Bronchus (tissue), 1 donor: ENCODE data around the gene ANKHD1.

DNA sequence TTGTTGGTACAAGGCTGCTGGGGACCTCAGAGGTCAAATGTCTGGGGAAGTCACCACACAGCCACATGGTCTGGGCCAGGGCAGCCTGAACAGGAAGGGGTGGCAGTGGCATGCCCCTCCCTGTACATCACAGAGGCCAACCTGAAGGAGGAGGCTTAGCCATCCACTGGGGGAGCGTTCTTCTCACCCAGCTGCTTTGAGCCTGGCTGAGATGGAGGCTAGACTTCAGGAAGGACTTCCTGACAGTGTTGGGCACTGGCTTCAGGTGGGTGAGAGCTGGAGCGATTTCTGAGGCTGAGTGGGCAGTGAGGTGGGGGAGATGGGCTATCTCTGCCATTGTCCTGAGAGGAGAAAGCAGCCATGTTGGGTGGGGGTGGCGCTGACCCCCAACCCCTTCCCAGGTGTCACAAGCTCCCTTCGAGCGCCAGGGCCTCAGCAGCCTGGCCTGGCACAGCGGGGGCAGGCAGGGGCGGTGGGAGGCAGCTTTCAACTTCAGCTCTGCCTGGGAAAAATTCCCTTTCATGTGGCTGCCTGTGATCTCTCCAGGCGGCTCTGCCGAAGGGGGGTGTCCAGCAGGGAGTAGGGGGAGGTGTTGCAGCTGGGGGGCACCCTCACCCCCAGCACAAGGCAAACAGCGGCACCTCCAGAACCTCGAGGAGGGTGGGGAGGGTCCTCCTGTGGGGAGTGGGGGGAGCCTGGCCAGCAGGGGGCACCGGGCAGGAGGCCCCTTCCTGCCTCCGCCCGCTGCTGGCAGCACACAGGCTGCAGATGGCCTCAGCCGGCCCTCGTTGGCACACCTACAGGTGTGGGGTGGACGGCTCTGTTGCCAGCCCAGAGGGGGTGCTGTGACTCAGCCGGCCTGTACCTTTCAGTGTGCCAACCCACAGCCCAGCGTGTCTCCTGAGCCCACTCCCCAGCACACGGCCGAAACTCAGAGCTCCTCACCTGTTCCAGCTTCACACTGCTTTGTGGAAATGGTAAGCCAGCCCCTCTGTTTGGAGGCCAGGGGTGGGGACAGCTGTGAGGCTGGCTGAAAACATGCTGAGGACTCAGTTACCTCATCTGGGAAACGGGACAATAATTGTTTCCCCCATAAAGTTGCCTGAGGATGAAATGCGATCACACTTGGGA lies 36.7 kb downstream of the CXXC5 start:
- PRO-cap: no peak

- PRO-cap: no peak
Observed at GRCh38 chr5:139710369-139710668, 62.2 kb downstream of the CXXC5 start.

- PRO-cap: no peak
Observed at GRCh38 chr5:140107030-140107547, 6.8 kb upstream of the PURA start.

DNA sequence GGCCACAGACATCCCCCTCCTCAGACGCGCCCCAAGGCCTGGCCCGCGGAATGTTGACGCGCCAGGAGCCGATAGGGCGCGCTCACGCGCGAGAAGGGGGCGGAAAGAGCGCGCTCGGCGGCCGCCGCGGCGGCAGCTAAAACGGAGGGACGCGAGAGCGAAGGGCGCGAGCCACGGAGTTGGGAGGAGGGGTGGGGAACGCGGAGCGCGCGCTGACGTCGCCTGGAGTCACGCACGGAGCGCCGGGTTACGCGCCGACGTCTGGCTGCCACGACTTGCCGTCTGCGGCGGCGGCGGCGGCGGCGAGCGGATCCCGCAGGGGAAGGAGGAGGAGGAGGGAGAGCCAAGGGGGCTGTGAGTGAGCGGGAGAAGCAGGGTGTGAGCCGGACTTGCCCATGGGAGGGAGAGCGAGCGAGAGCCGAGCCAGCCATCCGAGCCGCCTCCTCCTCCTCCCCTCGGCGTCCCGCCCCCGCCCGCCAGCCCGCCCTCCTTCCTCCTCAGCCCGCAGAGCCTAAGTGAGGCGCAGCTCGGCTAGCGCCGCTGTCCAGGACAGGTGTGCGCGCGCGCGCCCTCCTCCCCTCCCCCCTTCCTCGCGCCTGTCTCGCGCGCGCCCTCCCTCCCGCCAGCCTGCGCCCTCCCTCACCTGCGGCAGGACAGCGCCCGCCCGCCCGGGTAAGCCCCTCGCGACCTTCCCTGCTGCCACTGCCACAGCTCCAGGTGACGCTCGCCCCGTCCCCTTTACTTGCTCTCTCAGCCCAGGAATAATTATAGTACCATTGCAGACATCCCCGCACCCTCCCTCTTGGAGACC lies 6.2 kb upstream of the PURA start:
- PRO-cap: bidirectional peak, plus-strand start at position 273 of the sequence, minus-strand start at position 181 of the sequence; bidirectional peak, plus-strand start at position 625 of the sequence, minus-strand start at position 501 of the sequence

- PRO-cap: no peak
Observed at GRCh38 chr5:140108900-140109710, 4.8 kb upstream of the PURA start.

DNA sequence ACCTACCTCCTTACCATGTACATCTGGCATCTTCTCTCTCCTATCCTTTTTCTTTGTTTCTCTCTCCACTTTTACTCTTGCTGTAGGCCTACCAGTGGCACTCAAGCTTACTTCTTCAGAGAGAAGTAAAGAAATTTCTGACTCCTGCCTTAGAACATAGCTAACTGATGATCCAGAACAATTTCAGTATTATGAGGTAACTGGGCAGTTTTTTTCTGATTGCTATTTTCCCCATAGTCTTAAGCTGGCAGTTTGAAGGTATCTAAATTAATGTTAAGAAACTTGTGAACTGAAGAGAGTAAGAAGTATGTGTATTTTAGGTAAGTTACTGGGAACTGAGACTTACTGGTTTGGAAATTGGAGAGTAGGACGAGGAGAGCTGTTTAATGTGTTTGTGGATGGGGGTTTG lies 4.2 kb upstream of the IGIP start:
- PRO-cap: no peak

DNA sequence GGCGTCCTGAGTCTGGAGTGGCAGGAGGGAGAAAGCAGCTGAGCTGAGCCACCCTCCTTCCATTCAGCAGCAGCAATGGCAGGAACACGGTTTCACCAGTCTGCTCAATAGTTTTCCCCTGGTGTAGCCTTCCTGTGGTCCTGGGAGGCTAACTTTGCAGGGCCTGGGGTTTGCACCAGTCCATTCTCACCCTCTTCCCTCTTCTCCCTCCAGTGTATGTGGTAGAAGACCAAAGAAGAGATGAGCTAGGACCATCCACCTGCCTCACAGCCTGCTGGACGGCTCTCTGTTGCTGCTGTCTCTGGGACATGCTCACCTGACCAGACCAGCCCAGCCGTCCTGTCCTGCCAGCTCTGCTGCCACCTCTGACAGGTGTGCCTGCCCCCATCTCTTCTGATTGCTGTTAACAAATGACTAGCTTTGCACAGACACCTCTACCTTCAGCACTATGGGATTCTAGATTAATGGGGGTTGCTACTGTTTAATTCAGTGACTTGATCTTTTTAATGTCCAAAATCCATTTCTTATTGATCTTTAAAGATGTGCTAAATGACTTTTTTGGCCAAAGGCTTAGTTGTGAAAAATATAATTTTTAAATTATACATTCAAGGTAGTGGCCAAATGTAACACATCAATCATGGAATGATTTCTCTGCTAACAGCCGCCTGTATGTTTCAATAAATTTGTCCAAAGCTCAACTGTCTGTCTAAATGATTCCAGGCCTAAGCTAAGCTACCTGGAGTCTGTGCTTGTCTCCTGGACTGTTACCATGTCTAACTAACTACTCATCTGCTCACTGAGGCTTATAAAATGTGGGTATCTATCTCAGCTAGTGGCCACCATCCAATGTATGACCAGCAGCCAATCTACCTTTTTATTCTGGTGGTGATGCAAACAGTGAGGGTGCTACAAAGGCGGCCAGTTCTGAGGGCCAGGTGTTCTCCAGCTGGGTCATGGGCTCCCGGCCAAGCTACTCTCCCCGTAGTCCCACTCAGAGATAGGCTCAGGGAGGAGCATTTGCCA lies 59.5 kb downstream of the PFDN1 start:
- PRO-cap: no peak

- PRO-cap: no peak
Observed at GRCh38 chr5:140293388-140293804, 9.5 kb downstream of the PFDN1 start.

GRCh38 chr5:140319884-140320242 lies 17.0 kb upstream of the PFDN1 start:
- PRO-cap: no peak

- PRO-cap: no peak
Observed at GRCh38 chr5:140342179-140343332, 3.8 kb downstream of the HBEGF start.

DNA sequence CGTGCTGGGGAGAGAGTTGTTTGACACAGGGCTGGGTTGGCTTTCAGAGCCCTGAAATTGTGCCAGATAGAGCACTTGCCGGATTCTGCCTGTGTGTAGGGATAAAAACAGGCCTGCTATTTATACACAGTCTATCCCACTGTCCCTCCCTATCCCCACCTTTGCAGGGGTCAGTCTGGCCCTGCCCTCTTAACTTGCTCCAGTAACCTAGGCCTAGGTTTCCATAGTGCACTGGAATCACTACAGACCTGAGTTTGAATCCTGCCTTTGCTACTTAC lies 1.0 kb upstream of the HBEGF start:
- PRO-cap: no peak

DNA sequence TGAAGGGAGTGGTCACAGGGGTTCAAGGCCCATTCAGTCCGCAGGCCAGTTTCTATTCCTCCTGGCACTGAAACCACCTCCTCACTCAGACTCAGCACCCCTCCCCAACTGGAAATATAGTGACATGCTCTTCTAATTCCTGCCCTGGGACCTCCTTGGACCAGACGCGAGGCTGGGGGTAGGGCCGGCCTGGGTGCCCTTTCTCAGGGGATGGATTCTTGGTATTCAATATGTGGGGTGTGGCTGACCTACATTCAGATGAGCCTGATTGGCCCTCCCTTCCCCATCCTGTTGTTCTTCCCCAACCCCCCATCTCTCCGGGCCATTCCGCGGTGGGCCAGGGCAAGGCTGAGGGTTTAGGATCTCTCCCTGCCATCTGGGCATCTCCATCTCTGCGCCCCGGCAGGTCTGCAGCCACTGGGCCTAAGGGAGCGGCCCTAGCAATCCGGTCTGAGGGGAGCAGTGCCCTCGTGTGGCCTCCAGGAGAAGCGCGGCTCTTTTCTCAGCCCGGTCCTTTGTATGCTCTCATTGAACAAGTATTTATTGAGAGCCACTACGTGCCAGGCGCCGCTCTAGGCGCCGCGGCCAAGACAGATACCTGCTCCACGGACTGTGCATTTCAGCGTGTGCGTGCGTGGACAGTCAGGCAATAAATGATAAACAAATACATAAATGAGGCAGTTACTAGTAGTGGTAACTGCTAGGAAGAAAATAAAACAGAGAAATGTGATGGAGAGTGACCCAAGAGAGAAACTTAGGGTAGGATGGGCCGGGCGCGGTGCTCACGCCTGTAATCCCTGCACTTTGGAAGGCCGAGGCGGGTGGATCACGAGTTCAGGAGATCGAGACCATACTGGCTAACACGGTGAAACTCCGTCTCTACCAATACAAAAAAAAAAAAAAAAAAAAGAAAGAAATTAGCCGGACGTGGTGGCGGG lies 2.4 kb upstream of the SLC4A9 start:
- PRO-cap: no peak

- PRO-cap: bidirectional peak, plus-strand start at chr5:140401243, minus-strand start at chr5:140401078; unidirectional peak, plus-strand start at chr5:140401844
Observed at GRCh38 chr5:140401196-140401974, at the start of gene ANKHD1. Gene ANKHD1, plus strand, starts transcription at chr5:140401833.

- PRO-cap: no peak
Observed at GRCh38 chr5:140474854-140475711, 72.4 kb upstream of the EIF4EBP3 start.

DNA sequence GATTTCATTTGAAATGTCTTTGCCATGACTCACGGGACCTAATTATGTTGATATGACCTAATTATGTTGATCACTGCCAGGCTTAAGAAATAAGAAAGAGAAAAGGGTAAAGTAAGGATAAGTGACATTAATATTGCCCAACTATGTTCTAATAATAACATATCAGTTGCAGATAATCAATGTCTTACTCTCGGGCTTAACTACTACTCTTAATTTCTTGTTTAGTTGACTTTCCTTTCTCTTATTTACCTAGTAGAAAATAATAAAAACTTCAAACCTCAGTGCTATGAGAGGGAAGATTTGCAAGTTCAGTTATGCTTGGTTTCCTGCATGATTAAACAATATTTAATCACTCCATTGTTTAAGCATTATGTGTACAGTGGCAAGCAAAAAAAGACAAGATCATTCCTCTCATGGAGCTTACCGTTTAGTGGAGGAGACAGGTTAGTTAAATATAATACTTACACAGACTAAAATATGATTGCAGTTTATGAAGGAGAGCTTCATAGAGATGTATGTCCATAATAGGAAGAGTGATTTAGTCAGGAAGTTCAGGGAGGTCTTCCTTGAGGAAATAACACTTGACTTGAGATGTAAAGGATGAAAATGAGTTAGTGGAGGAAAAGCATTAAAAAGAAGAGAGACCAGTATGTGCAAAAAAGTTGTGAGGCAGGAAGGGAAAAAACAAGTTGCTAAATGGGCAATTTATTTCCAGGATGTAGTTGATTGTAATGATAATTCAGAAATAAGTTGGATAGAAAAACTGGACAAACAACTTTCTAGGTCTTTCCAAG lies 66.8 kb upstream of the EIF4EBP3 start:
- PRO-cap: no peak

DNA sequence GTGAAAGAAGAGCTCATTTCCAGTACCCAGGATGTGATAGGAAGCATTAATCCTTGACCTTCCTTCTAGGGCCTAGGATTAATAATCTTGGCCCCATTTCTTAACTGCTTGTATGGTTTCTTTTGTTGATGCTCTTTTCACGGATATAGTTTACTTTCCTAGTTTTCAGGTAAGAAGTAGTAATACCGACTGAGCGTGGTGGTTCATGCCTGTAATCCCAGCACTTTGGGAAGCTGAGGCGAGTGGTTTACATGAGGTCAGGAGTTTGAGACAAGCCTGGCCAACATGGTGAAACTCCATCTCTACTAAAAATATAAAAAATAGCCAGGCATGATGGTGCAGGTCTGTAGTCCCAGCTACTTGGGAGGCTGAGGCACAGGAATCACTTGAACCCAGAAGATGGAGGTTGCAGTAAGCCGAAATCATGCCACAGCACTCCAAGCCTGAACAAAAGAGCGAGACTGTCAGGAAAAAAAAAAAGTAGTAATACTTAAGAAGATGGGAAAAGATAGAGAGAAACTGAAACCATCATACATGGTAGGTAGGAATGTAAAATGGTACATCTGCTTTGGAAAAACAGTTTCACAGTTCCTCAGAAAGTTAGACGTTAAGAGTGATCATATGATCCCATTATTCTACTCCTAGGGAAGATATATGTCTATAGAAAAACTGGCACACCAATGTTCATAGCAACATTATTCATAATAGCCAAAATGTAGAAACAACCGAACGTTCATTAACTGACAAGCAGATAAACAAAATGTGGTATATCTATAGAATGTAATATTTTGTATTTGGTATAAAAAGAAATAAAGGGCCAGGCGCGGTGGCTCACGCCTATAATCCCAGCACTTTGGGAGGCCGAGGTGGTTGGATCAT lies 16.1 kb upstream of the EIF4EBP3 start:
- PRO-cap: no peak

DNA sequence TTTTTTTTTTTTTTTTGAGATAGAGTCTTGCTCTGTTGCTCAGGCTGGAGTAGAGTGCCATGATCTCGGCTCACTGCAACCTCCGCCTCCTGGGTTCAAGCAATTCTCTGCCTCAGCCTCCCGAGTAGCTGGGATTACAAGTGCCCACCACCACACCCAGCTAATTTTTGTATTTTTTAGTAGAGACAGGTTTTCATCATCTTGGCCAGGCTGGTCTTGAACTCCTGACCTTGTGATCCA lies 737 bp upstream of the CD14 start:
- PRO-cap: no peak

DNA sequence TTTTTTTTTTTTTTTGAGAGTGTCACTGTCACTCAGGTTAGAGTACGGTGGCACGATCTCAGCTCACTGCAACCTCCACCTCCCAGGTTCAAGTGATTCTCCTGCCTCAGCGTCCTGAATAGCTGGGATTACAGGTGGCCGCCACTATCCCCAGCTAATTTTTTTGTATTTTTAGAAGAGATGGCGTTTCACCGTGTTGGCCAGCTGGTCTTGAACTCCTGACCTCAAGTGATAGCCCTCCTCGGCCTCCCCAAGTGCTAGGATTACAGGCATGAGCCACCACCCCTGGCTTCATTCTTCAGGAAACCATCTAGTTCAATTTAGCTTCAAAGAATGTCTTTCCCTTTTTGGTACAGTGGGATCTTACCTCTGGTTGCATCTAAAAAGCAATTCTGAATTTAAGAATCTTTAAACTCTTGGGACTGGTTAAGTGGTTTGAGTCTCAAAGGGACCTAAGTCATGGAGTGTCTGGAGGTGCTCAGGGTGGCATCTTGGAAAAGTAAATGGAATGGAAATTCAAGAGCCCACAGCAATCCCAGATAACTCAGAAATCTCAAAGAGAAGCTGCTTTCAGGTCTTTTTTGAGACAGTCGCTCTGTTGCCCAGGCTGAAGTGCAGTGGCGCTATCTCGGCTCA lies 8.0 kb downstream of the ZMAT2 start:
- PRO-cap: no peak

DNA sequence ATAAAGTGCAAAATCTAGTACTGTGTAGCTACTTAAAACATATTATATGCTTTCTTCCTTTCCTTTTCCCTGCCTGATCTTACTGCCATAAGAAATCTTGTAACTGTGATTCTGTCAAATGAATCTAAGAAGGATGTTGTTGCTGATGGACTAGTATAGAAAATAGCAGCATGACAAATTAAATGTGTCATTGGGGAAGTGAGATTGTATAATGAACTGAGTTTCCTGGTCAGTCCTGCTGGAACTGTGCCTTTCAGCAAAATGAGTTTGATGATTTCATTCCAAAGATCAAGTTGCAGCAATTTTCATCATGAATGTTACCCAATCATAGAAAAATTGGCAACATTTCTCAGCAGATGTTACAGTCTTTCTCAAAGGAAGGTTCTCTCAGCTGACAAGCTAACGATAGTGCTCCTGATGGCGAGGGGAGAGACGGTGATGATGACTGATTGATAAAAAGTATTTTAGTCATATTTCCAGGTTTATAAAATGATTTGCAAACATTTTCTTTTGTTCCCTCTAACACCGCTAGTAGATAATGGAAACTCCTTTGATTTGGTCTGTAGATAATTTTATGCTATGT lies 10.7 kb downstream of the PCDHAC2 start:
- PRO-cap: no peak

DNA sequence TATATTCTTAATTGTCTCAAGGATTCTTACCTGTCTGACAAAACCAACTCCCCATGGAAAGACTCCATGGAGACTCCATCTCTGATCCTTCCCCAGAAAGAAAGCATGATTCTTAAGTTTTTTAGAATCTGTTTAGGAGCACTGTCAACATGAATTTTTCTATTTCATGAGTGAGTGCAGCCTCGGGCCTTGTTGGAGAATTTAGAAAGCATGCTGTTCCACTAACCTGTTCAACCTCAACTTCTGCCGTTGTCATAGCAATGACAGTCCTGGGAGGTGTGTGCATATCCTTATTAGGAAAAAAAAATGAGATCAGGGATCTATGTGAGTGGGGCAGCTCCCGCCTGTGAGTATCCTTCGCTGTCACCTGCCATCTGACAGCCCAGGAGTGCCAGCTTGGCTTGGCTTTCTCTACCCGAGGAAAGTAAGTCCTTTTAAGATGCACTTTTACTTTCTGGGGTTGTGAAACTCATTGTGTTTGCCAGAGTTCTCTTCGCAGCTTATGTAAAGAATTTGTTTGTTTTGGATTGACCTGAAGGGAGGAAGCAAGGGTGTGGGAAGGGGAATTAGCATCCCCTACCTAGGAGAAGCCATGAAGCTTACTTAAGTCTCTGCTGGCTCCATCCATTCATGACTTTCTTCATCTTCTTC lies 21.8 kb downstream of the PCDHAC2 start:
- PRO-cap: no peak